Mesangial cell (primary cell): ENCODE results near the gene NLRC4.

GRCh38 chr2:29475311-29475815 is 360.1 kb downstream of the CLIP4 start:
- RAMPAGE, long total RNA: no peak

- RAMPAGE, long total RNA: no peak
These were observed 32.8 kb upstream of the ALK start for GRCh38 chr2:29954176-29954511.

DNA sequence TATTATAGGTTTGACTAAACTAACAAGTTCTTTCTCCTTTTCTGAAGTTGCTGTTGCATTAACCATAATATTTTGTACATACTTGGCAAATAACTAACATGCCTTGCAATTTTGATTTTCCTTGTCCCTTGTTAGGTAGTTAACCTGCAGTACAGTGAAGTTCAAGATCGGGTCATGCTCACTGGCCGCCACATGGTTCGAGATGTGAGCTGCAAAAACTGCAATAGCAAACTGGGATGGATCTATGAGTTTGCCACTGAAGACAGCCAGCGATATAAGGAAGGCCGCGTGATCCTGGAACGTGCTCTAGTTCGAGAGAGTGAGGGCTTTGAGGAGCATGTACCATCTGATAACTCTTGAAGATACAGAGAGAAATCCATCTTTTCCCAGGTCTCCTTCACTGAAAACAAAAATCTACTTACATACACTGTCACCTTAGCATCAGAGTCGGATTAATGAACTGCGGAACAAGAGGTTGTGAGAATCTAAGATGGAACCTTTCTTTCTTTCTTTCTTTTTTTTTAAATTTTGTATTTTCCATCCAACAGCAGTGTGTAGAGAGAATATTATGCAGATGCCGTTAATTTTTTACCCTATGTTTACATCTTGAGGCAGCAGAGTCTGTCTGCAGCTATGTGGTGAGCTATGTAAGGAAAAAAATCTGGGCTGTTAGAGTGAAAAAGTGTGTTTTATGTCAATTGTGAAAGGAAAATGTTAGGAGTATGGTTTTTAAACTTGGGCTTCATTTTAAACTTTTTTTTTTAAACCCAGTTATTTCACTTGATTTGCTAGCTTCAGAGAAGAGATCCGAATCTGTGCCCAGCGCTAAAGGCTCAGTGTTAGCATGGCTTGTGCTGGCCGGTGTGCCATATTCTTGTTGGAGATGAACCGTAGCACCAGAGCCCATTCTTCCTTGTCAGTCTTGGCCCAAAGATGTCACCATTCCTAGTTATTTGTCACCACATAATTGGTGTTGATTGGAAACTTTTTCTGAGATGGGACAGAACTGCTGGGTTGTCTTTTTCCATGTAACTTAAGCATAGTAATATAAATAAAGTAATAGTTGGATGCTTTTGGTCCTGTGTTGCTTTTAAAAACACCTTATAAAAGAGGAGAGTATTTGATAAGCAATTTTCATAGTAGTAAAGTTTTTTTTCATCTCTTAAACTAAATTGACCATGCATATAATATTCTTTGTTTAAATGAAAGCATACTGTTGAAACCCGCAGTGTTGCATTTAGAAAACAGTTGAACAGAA is 12.1 kb downstream of the YPEL5 start:
- RAMPAGE, long total RNA: no peak

GRCh38 chr2:30233354-30233916 is 2.1 kb downstream of the LBH start:
- RAMPAGE, long total RNA: no peak

GRCh38 chr2:30300313-30300705 is 69.0 kb downstream of the LBH start:
- RAMPAGE, long total RNA: no peak

GRCh38 chr2:30694461-30695227 is 112.6 kb downstream of the CAPN13 start:
- RAMPAGE, long total RNA: no peak

DNA sequence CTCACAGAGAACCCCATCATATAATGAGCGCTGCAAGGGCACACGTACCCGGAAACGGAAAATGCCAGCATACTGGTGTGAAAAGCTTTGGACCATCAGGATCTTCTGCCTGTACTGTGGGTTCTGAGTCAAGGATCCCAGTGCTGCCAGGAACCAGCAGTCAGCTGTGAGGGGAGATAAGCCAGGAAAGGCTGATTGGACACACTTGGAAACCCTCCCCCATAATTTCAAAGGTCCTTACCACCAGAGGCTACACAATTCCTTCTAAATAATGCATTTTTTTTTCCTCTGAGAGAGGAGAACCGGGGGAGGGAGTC is 31.4 kb downstream of the CAPN13 start:
- RAMPAGE, long total RNA: no peak

GRCh38 chr2:31297497-31297898 is 63.5 kb downstream of the EHD3 start:
- RAMPAGE, long total RNA: no peak

- RAMPAGE, long total RNA: no peak
These were observed 85.2 kb downstream of the EHD3 start for GRCh38 chr2:31319256-31319528.

DNA sequence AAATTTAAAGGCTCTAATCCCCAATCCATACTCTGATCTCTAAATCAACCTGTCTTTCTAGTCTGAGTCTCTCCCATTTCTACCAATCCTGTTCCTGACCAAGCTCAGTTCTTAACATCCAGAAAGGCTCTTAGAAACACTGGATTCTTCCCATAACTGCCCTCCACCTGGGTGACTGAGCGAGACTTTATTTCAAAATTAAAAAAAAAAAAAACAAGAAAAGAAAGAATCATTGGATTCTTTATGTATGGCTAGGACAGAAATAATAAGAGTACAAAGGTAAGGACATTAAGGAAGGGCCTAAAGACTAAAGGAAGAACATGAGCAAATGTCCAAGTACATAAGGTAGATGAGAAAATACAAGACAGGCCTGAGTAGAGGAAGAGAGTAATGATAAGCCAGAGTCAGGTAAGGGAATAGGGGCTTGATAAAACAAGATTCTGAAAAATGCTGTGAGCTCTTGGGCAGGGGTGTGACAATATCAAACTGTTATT is 76.5 kb downstream of the MEMO1 start:
- RAMPAGE, long total RNA: no peak

DNA sequence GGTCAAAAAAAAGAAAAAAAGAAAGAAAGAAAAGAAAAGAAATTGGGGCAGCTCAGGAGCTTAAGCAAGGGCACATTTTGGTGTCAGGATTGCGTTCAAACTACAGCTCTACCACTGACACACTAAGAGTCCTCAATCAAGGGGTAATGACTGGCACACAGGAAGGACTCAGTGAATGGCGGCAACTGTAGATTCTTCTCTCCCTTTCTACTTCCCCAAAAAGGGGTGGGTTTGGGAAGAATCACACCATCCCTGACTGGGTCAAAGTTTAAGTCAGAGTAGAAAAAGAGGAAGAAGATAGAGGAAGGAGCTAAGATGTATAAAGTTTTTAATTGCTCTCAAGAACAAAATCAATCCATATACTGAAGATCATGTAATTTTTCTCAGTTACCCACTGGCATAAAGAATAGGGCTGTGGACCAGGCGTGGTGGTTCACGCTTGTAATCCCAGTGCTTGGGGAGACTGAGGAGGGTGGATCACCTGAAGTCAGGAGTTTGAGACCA is 2.6 kb downstream of the NLRC4 start:
- RAMPAGE, long total RNA: no peak

DNA sequence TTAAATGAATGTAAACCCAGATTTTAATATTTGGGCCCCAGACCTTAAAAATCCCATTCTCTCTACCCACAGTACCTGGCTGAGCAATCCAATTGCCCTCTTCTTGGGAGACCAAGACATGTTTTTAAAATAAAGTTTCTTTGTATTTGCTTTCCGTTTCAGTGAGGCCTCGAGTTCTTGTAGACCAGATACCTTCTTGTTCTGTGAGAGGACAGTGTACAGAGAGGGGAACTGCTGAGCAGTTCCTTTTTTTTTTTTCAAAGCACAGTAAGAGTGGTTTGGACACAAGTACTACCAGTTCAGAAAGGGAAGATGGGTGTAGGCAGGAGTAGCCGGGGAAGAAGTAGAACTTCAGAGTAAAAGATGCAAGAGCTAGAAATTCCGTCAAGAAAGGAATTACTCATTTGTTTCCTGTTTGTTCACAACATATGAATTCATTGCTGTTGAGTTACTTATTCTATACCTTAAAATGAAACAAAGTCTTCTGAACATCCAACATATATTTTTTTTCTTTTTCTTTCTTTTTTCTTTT is at the start of gene NLRC4:
NLRC4 (minus strand) TSS at position 224 of the 532 bp plus-strand sequence.
- RAMPAGE, long total RNA: no peak

DNA sequence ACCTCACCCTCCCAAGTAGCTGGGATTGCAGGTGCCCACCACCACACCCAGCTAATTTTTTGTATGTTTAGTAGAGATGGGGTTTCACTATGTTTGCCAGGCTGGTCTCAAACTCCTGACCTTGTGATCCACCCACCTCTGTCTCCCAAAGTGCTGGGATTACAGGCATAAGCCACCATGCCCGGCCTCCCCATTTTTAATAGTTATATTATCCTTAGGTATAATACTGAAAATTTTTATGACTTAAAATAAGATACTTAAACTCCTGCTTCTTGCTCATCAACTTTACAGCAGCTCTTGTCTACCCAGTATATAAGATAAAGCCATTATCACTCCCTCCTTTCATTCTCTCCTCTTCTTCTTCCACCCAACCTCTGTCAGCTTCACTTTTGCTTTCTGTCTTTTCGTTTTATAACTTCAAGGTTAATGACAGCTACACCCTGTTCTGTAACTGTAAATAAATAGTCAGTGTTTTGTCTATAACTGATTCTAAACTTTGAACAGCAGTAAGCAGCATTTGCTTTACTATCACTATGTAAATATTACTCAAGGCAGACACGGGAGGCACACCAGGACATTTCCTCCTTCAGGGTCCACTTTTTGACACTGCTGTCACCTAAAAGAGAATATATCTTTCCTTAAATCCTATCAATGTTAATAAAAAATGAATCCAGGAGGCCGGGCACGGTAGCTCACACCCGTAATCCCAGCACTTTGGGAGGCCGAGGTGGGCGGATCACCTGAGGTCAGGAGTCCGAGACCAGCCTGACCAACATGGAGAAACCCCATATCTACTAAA is 27.8 kb upstream of the BIRC6 start:
- RAMPAGE, long total RNA: no peak

- RAMPAGE, long total RNA: no peak
These were observed 58.7 kb downstream of the BIRC6 start for GRCh38 chr2:32415410-32416023.

DNA sequence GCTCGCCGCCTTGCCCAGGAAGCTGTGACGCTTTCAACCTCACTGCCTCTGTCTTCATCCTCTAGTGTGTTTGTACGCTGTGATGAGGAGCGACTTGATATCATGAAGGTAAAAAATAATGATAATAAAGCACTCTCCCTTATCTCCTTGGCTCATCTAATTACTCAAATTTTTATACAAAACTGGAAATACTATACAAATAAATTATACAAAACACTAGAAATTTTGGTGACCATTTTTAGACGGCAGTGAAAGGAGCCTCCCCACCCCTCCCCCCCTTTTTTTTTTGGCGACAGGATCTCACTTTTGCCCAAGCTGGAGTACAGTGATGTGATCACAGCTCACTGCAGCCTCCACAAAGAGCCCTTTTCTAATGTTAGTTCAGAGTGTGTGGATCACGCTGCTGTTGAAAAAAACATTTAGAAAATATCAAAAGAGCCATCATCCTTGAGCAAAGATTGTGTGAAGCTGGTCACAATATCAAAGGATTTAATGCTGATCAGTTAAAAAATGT is 29.9 kb upstream of the TTC27 start:
- RAMPAGE, long total RNA: no peak

DNA sequence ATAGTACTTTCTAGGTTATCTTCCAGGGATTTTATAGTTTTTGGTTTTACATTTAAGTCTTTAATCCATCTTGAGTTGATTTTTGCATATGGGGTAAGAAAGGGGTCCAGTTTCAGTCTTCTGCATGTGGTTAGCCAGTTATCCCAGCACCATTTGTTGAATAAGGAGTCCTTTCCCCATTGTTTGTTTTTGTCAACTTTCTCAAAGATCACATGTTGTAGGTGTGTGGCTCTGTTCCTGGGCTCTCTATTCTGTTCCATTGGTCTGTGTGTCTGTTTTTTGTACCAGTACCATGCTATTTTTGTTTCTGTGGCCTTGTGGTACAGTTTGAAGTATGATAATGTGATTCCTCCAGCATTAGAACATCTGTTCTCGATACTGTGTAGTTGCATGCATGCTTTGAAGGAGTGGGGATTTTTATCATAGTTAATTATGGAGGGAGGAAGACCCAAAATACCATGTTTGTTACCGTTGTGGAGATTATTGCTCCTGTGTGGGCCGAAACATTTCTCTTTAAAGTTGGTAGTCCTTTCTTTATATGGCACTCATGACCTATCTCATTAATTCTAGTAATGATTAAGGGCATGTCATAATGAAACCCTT is 87.4 kb downstream of the TTC27 start:
- RAMPAGE, long total RNA: no peak

DNA sequence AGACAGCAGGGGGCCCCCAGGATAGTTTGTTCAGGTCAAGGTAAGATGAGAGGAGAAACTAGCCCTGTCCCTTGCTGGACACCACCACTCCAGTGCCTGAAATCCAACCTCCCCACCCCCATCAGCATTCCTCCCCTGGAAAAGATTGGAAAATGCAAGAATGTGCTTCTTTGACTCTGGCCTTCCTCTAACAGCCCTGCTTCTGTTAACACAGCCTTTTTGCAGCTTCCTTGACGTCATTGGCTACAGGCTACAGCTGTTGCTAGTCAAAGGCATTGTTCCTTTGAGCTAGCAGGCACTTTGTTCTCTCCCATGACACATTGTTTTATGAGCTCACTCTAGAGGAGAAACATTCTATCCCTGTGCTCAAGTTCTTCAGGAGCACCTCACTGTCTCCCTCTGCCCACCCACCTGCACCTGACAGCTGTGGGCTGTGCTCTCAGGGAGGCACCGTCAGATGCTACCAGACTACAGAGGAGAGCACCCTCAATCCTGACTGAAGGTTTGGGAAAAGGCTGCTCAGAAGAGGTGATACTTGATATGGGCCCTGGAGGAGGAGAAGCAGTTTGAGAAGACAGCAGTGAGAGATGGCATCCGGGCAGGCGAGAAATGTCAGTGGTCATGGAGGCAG is 19.9 kb upstream of the LTBP1 start:
- RAMPAGE, long total RNA: no peak

DNA sequence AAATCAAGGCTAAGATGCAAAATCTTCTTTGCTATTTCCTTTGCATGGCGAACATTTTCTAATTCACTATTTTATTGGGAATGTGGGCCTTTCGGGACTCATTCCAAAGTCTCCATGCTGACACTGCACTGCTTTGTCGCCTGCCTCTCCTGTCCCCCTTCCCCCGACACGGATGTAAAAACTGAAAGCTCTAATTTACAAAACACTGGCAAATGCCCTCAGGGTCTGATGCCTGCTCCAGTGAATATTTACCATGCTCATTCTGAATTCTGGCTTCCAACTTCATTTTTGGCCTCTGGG is 14.8 kb upstream of the LTBP1 start:
- RAMPAGE, long total RNA: no peak

- RAMPAGE, long total RNA: no peak
These were observed 75.4 kb downstream of the LTBP1 start for GRCh38 chr2:33022139-33022530.

GRCh38 chr2:33137211-33137608 is 190.5 kb downstream of the LTBP1 start:
- RAMPAGE, long total RNA: no peak